ENCODE measurements around a stretch of chr9.

- PRO-cap = no peak
These were observed 15.6 kb downstream of the FPGS start for GRCh38 chr9:127818277-127818780.

DNA sequence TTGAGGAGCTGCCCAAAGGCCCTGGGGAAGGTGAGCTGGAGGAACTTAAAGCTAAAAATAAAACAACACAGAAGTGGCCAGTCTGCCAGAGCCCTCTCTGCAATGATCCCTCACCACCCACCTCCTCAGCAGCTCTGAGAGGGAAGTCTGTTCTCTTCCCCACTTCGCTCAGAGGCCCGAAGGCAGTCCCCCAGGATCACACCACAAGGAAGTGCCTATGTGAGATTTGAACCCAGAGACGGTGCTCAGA, 879 bp downstream of the ENG start:
- PRO-cap = no peak

DNA sequence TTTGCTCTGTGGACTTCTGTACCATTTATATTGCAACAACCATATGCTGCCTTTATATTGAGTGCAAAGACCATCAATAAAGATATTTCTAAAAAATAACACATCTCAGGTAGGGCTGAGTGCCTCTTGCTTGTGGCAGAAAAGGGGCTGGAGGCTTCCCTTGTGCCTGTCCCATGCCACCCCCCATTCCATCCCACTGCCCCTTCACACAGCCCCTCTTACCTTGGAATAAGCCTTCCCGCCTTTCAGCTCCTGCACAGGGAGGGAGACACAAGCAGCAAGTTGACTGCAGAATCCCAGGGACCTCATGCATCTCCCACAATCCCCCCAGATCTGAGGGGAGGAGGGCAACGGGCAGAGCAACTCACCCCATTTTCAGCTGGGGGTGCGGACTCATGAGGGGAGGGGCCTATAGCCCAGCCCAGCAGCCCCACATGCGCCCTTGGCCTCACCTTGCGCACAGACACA, 15.7 kb upstream of the DPM2 start:
- PRO-cap = no peak

GRCh38 chr9:128001633-128002199, 20.9 kb upstream of the EEIG1 start:
- PRO-cap = no peak

DNA sequence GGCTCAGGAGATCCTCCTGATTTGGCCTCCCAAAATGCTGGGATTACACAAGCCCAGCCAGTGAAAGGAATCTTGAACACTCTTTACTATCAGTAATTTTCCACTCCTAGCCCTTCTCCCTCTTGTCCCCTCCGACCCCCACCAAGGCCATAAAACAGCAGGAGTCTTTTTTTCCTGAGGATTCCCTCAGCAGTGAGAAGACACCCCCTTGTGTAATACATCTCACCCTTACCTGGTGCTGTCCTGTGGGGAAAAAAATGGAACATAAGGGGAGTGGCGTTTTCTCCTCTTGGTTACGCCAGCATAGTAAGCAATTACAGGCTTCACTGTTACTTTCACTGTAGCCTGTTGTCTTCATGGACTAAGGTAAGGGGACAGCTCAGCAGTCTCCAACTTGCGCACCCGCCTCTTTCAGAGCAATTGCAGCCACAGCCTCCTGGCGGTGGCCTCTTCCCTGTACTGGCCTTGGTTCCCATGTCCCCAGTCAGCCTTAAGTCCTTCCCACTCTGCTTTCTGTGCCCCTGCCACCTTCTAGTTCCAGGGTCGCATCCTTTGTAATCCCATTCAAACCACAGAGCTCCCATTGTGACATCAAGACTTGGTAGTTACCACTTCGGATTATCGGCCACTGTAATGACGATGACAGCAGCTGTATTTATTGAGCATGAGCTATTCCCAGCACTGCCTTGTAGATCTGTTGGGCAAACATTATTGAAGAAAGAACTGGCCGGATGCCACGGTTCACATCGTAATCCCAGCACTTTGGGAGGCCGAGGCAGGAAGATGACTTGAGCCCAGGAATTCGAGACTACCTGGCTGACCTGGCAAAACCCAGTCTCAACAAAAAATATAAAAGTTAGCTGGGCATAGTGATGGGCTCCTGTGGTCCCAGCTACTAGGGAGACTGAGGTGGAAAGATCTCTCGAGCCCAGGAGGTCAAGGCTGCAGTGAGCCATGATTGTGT, 9.9 kb downstream of the NAIF1 start:
- PRO-cap = no peak

DNA sequence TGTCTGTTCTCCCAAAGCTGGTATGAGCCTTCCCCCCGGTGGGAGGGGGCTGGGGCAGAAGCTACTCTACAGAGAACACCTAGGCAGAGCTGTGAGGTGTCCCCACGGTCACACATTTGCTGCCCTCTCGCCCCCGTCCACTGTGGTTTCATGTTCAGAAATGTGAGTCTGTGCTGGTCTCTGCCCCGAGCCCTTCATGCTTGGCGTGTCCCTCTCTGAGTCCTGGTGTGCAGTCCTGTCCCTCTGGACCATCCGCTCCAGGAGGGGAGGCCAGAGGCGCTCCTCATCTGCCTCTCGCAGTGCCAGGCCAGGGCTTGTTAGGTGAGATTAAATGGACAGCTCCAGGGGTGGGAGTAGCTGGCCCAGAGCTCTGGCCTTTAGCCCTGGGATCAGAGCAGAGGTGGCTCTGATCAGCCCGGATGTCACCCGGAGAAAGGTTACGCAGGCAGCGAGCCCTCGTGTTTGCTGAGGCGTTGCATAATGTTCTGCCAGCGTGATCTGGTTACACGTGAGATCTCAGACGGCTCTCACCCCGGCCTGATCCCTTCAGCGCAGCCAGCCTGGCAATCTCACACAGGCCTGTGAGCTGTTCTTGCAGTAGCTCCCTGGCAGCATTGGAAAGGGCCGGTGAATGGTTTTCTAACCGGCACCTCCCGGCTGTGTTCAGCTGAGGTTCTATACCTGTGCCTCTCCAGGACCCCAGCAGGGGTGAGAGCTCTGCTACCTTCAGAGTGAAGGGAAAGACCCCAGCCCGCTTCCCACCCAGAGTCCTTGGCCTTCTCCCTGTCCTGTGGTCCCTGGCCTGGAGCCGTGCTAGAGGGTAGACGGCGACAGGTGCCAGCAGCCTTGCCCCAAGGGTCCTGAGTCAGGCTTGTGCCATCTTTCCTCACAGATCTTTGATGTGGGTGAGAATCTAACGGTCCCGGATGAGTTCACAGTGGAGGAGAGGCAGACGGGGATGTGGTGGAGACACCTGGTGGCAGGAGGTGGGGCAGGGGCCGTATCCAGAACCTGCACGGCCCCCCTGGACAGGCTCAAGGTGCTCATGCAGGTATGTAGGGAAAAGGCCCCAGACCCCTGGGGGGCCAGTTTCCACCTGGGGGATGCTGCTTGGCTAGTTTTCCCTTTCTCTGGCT, 24.4 kb downstream of the PTGES2 start:
- PRO-cap = no peak

DNA sequence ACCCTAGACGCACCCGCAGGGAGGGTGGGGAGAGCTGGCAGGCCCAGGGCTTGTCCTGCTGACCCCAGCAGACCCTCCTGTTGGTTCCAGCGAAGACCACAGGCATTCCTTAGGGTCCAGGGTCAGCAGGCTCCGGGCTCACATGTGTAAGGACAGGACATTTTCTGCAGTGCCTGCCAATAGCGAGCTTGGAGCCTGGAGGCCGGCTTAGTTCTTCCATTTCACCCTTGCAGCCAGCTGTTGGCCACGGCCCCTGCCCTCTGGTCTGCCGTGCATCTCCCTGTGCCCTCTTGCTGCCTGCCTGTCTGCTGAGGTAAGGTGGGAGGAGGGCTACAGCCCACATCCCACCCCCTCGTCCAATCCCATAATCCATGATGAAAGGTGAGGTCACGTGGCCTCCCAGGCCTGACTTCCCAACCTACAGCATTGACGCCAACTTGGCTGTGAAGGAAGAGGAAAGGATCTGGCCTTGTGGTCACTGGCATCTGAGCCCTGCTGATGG, 19.9 kb downstream of the PTGES2 start:
- PRO-cap = no peak

DNA sequence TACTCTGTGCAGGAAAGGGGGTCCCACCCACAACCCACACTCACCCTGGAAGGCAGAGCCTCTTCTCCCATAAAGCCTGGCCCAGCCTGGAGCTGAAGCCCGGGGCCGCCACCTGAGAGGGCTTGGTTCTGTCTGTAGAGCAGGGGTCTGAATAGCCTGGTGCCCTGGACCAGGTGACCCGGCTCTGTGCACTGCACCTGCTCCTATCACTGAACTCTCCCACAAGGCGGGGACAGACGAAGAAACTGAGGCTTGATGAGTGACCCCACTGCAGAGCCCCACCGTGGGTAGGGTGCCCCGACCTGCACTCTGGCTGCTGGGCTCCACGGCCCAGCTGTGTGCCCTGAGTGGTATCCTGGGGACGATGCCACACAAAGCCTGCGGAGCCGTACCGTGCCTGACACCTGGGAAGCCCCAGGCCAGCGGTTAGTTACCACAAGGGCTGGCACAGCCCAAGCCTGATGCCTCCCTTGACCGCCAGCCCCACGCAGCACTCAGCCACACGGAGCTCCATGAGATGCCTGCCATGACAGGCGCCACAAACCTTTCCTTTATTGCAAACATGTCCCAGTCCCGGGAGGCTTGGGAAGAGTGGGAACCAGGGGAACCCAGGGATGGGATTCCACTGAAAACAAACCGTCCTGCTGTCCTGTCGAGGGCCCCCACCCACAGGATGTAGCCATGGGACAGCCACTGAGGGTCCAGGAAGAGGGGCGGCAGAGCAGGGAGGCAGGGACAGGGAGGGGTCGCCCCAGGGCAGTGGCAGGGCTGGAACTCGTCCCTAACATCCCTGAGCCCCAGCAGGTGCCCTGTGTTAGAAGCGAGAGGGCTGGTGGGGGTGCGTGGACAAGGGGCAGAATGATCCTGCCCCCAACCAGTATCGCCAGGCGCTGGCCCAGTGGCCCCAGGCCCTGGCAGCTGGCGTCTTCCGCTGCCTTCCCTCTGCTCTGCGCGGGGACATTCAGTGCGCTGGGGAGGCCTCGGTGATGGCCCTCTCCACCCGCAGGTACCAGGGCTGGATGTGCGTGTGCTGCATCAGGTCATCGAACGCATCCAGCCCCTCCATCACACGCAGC, 7.0 kb downstream of the PTGES2 start:
- PRO-cap = no peak

- PRO-cap = bidirectional peak, plus-strand start at chr9:128128324, minus-strand start at chr9:128128204; bidirectional peak, plus-strand start at chr9:128128489, minus-strand start at chr9:128128386
These were observed 567 bp upstream of the PTGES2 start for GRCh38 chr9:128127842-128128750.

GRCh38 chr9:128163447-128164002, 3.5 kb downstream of the BBLN start:
- PRO-cap = no peak

DNA sequence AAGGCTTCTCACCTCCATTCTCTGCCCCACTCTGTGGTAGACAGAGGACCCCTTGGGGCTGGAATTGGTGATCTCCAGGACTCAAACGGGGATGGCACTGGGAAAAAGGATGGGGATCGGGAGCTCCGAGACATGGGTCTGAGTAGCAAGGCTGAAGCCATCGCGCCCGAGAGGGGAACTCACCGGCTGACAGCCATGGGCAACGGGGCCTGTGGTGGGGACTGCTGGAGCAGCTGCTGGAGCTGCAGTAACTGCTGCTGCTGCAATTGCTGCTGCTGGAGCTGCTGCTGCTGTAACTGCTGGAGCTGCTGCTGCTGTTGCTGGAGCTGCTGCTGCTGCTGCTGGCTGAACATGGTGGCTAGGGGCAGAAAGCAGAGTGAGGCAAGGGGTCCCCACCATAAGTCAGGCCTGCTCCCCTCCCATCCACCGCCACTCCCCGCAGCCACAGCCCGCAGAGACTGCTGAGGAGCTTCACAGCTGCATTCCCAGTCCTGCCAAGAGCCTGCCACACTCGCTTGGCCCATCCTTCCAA, 801 bp downstream of the CIZ1 start:
- PRO-cap = no peak

DNA sequence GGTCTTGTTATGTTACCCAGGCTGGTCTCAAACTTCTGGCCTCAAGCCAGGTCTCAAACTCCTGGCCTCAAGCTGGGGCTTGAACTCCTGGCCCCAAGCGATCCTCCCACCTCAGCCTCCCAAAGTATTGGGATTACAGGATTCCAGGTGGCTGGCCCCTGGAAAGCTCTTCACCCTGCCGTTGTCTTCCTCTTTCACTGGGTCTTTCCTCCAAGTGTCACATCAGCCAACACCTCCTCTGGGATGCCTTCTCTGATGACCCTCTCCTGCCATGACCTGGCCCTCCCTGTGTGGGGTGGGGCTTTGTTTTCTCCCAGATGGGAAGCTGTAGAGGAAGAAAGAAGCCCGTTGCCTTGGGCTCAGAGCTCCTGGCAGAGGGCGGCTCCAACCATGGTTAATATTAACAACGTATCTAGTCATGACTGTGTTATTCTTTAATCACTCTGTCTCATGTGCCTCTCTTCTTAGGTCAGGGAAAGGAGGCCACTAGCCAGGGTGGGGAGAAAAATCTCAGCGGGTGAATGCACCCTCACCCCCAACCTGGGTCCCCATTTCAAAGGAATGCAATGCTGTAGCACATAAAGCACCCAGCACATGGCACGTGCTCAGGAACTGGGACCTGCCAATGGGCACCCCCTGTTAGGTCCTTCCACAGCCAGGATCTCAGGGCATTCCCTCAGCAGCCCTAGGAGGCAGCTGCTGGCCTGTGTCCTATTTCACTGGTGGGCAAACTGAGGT, 8.5 kb downstream of the DNM1 start:
- PRO-cap = no peak

GRCh38 chr9:128265466-128266295, 10.1 kb downstream of the GOLGA2 start:
- PRO-cap = no peak

- PRO-cap = no peak
These were observed 2.2 kb upstream of the SPTAN1 start for GRCh38 chr9:128550083-128550609.

DNA sequence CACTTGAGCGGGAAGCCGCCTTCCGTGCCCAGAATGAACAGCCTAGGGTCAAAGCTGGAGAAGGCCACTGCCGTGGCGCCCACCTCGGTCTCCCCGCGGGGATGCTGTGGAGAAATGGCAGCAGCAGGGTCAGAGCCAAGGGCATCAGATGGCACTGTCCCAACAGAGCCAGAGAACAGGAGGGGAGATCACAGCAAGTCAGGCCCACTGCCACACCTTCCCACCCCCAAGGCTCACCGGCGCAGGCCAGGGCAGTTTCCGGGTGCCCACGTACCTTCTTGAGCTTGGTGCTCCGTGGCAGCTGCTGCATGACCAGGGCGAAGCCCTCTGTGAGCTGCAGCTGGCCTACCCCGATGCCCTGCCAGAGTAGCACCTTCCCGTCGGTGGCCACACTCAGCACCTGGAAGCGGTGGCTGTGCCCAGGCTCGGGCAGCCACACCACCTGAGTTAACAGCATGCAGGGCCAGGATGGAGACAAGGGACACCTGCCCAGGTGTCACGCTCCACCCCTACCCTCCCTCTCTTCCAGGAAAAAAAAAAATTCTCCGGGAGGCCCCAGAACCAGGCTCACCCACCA, 21.7 kb downstream of the DYNC2I2 start:
- PRO-cap = no peak

DNA sequence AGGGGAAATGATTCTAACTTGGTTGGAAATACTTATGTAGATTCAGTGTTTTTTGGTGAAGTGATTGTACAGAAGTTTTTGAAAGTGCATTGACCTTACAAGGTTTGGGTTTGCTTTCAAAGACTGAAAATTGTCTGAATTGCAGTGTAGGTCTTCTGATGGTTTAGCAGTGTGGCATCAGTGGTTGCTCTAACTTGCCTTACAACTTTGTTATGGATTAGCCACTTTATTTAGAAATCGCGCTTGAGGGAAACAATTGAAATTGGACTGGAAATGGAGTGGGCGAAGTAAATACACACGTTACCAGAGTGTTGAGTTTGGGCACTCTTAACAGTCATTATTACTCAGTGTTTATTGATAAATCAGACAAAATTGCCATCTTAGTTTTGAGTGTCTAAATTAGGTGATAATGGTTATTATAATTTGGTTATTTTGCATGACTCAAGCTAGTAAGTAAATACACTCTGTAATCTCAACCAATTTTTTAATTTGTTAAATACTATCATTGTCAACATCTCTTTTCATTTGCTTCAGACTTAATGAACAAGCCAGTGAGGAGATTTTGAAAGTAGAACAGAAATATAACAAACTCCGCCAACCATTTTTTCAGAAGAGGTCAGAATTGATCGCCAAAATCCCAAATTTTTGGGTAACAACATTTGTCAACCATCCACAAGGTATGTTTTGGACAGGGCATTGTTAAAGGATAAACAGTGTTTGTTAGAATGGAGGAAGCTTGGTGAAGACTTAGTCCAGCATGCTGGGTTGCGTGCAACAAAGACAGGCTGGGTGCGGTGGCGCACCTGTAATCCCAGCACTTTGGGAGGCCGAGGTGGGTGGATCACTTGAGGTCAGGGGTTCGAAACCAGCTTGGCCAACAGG, 2.5 kb downstream of the SET start:
- PRO-cap = no peak

- PRO-cap = no peak
These were observed 4.8 kb upstream of the PKN3 start for GRCh38 chr9:128697304-128698038.

- PRO-cap = no peak
These were observed 1.6 kb downstream of the KYAT1 start for GRCh38 chr9:128880138-128880529.

GRCh38 chr9:128902782-128903193, 18.0 kb upstream of the PHYHD1 start:
- PRO-cap = no peak

- PRO-cap = no peak
These were observed 13.3 kb upstream of the PHYHD1 start for GRCh38 chr9:128907365-128908071.